Fallopian tube (tissue), 1 donor: ENCODE measurements around a stretch of chr3.

DNA sequence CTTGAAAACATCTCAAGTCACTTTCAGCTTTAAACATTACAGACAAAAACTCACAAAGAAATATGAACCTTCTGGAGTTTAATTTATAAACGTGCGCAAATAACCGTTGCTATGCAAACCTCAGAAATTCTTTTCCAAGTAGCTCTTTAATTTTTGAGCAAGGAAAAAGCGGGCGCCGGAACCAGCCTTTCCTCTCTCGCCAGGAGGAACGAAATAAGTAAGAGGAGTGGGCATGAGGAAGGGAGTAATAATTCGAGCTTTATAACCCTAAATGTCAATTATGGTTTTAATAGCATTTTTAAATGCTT lies 530 bp downstream of the CCDC39 start:
- PRO-cap, result unidirectional peak, plus-strand start at position 164 of the sequence

GRCh38 chr3:181727592-181728208 lies 16.0 kb downstream of the SOX2 start:
- PRO-cap, result no peak

DNA sequence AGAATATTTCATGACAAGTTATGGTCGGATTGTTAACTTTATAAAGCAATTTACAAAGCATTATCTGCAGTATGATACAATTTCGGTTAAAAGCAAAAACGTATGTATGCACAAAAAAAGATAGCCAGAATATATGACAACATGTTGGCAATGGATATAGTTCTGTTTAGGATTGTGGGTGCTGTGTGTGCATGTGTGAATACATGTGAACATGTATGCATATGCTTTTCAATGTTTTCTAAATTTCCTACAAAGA lies 294.7 kb upstream of the ATP11B start:
- PRO-cap, result no peak

DNA sequence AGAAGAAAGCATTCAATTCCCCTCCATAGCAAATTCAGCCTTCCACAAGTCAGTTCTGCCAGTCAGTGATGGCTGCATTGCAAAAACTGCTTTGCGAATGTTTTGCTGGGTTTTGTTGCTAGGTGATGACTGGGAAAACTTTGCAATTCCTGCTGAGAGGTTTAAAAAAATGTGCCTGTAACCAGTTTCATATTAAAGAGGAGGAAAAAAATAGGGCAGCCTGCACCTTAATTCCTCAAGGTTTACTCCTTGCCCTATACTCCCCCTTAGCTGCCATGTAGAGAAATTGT lies 225.6 kb upstream of the ATP11B start:
- PRO-cap, result no peak

- PRO-cap, result unidirectional peak, minus-strand start at chr3:182683713
Measured at GRCh38 chr3:182683487-182683817, 109.9 kb upstream of the ATP11B start.

DNA sequence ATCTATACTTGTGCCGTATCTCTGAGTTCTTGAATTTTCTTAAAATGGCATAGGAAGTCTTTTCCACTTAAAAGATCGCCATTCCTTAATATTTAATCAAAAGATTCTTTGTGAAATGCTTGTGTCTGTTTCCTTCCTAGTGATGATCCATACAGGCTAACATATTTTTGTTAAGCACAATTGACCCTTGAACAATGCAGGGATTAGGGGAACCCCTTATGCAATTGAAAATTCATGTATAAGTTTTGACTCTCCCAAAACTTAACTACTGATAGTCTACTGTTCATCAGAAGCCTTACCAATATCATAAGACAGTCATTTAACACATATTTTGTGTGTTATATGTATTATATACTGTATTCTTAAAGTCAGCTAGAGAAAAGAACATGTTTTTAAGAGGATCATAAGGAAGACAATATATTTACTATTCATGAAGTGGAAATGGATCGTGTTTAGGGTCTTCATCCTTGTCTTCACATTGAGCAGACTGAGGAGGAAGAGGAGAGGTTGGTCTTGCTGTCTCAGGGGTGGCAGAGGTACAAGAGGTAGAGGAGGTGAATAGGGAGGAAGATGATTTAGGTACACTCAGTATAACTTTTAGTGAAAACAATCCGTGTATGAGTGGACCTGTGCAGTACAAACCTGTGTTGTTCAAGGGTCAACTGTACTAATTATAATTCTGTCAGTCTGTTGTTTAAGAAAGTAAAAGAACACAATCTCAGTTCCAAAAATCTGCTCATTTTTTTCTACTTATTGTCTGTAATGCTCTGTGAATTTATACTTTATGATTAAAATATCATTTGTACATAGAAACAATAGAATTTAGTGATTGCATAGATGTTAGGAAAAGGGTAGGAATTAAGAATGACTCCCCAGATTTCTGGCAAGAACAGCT lies 41.5 kb downstream of the ATP11B start:
- PRO-cap, result no peak

- PRO-cap, result no peak
Measured at GRCh38 chr3:182914307-182915033, 65.9 kb downstream of the DCUN1D1 start.

- PRO-cap, result no peak
Measured at GRCh38 chr3:183038280-183038670, 57.9 kb upstream of the DCUN1D1 start.

DNA sequence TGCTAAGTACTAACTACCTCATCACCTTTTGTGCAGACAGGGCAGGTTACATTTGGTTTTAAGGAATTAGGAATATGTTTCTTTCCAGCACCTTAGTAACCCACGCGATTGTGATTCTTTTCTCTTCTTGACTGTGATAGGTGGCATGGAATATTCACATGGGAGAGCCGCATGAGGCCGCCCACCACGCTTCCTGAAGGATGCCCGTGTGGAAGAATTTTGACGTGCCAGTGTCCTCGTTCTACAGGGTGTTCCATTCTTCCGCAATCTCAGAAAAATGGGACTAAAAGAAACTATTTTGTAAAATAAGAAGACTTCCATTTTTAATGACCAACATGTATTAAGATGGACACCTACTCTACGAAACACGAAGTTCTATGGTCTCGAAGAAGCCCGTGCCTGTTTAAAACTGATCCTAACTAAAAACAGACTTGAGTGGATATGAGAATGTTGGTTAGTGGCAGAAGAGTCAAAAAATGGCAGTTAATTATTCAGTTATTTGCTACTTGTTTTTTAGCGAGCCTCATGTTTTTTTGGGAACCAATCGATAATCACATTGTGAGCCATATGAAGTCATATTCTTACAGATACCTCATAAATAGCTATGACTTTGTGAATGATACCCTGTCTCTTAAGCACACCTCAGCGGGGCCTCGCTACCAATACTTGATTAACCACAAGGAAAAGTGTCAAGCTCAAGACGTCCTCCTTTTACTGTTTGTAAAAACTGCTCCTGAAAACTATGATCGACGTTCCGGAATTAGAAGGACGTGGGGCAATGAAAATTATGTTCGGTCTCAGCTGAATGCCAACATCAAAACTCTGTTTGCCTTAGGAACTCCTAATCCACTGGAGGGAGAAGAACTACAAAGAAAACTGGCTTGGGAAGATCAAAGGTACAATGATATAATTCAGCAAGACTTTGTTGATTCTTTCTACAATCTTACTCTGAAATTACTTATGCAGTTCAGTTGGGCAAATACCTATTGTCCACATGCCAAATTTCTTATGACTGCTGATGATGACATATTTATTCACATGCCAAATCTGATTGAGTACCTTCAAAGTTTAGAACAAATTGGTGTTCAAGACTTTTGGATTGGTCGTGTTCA lies 16.7 kb downstream of the B3GNT5 start:
- PRO-cap, result no peak

DNA sequence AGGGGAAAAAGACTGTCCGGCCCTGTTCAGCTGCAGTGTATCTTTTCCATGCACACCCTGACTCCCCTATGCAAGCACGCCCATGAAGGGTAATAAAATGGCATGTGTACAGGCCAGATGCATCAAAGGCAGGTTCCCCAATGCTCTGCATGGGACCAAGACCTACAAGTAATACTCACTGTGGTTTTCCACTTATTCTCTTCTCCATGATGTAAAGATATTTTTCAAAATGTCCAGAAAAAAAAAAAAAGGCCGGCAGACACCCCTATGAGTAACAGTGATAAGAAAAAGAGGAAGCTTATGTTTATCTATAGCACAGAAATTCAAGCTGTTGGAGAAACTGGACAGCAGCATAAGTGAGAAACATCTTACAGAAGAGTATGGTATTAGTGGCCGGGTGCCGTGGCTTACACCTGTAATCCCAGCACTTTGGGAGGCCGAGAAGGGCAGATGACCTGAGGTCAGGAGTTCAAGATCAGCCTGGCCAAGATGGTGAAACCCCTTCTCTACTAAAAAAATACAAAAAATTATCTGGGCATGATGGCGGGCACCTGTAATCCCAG lies 70.7 kb downstream of the MCF2L2 start:
- PRO-cap, result no peak

- PRO-cap, result no peak
Measured at GRCh38 chr3:183375761-183376195, 52.6 kb downstream of the MCF2L2 start.

GRCh38 chr3:183527316-183527703 lies 28.2 kb downstream of the KLHL6 start:
- PRO-cap, result no peak

DNA sequence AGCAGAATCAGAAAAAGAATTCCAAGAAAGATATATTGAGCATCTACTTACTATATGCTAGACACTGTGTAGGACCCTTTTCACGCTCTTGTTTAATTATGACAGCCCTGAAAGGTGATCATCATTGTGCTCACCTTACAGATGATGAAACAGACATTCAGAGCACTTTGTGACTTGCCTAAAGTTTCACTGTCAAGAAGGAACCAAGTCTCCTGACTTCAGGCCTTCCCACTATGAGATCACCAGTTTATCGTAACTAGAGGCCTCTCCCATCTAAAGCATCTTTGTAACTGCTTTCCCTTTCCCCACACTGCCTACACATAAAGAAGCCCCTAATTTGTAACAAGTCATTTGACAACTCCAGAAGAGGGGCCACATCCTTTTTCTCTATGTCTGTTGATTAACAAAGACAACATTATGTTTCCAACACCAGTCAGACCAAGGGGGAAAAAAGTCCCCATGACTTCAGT lies 1.2 kb downstream of the KLHL6 start:
- PRO-cap, result unidirectional peak, plus-strand start at position 287 of the sequence

GRCh38 chr3:183883087-183883361 lies 1.7 kb downstream of the PARL start:
- PRO-cap, result no peak

- PRO-cap, result no peak
Measured at GRCh38 chr3:183980289-183980938, 37.3 kb downstream of the ABCC5 start.

- PRO-cap, result no peak
Measured at GRCh38 chr3:184016750-184017103, 957 bp downstream of the ABCC5 start.

DNA sequence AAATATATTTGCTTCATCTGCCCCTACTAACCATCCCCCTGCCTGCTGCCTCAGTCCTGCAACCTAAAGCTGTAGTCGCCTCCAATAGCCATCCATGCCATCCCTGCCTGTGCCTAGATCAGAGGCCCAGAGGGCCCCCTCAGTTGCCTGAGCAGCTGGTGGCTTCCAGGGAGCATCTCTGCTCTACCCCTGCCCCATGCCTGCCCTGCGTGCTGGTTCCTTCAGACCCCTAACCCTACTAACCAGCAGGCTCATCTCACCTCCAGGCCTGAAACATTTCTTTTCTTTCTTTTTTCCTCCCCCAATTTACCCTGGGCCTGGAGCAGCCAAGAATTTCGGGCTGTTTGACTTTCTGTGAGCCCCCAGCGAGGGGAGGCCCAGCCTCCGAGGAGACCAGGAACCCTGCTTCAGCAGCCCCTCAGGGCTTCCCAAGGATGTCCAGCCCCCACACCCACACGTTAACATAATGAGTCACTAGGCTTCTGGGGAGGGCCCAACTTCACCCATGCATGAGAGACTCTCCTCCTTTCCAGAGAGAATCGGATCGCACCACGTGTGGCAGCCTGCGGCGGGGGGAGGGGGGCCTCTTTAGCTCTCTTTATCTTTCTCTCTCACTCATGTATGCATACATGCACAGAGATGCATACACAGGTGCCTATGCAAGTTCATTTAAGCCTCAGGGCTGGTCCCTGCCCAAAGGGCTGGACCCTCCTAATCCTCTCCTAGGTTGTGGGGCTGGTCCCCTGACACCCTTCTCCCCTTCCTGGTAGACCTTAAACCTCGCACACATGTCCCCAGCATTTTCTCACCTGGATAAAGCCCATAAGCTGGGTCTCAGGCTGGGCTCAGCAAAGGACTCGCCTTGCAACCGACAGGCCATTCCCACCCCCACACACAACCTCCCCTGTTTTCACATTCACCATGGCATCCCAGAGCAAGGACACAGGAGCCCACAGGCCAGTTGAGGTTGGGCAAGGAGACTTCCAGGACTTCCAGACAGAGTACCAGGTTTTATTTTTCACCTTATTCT lies 3.1 kb upstream of the AP2M1 start:
- PRO-cap, result no peak

DNA sequence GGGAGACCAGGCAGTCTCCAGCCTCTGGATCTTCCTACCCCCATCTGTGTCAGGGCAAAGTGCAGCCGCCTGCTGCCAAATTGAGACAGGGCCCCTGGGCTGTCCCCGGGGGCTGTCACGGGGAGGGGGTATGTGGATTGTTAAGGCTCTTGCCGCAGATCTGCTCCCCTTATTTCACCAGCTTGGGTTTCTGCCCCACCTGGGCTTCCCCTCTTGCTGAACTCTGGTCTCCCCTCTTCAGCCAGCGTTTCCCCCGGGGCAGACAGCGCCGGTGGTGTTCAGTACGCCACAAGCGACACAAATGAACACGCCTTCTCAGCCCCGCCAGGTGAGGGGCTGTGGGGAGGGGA lies 1.5 kb downstream of the EIF4G1 start:
- PRO-cap, result no peak

- PRO-cap, result no peak
Measured at GRCh38 chr3:184317165-184317571, 2.8 kb downstream of the EIF4G1 start.

DNA sequence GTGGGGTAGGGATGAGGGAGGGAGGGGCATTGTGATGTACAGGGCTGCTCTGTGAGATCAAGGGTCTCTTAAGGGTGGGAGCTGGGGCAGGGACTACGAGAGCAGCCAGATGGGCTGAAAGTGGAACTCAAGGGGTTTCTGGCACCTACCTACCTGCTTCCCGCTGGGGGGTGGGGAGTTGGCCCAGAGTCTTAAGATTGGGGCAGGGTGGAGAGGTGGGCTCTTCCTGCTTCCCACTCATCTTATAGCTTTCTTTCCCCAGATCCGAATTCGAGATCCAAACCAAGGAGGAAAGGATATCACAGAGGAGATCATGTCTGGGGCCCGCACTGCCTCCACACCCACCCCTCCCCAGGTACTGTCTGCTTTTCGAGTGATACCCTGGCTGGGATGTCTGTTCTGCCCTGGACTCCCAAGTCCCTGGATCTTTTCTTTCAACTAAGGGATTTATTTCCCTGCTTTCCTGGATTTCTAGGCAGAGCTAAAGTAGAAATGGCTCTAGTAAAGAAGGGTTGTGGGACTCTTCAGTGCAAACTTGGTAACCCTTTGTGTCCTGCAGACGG lies 6.0 kb downstream of the EIF4G1 start:
- PRO-cap, result no peak